Metastatic Breast Carcinoma in the Brain (tissue), 10 donors: ENCODE results near the gene PCDH12.

DNA sequence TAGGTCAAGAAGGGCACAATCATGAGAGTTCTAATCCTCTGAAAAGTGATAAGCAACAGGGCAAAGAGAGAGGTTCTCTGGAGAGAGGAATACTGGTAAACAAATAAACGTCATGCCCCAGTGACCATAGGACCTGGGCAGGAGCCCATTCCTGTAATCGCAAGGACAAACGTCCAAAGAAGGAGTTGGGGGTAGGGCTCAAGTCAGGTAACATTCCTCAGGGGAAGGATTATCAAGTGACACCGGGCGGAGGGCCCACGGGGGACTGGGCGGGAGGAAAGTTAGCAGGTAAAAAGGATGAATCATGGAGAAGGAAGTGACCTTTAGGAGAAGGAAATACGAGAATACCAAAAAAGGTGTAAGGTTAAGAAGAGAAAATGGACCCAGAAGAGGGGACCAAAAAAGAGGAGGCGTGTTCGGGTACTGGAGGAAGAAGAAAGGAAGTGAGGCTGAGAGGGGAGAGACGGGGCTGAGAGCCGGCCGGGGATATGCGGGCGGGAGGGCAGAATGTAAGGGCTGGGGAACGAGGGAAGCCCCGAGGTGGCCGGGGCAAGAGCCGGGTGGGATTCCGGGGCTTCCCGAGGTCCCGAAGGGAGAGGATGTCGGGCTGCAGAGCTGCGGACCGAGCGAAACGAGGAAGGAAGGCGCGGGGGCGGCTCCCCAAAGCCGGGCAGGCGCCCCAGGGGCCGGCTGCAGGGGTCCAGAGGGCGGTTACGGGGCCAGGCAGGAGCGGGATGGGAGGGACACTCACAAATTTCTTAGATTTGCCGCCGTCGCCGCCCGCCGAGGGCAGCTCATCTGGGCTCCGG lies 549 bp downstream of the DIAPH1 start:
- PRO-cap, 10 experiments: peak in 4 of 10 experiments; most common plus-strand start position 183 of the sequence (in 3); most common minus-strand start position 175 of the sequence (in 2)

DNA sequence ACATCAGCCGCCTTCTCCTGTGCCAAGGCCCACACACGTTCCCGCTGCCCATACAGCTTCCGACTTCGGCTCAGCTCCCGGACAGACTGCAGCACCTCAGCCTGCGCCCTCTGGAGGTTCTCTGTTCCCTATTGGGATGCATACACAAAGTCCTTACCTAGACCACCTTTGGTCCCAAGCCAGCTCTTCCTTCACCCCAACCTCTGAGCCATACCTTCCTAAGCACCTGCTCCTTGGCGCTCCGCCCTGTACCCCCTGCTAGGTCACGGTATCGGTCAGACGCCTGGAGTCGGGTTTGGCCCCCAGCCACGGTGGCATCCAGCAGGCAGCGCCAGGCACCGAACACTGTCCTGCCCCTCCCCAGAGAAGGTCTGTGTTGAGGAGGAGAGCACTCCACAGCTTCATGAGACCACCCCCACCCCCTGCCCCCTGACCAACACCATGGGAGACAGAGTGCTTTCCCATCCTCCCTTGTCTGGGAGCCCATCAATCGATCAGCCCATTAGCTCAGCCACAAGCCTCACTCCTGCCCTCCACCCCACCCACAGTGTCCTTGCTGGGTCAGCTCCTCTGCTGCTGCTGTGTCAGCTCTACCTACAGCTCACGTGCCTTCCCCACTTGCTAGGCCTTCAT lies 1.9 kb downstream of the FCHSD1 start:
- PRO-cap, 10 experiments: no peak in any of the 10 experiments

- PRO-cap, 10 experiments: peak in 2 of 10 experiments; most common plus-strand start chr5:141841741 (in 1); most common minus-strand start chr5:141841631 (in 1)
Observed at GRCh38 chr5:141841103-141842294, 36.7 kb downstream of the PCDH1 start.

- PRO-cap, 10 experiments: no peak in any of the 10 experiments
Observed at GRCh38 chr5:141868399-141869510, 9.5 kb downstream of the PCDH1 start.

- PRO-cap, 10 experiments: peak in 2 of 10 experiments; most common plus-strand start chr5:141869751 (in 1); most common minus-strand start chr5:141869577 (in 1)
Observed at GRCh38 chr5:141869511-141870145, 8.6 kb downstream of the PCDH1 start.

DNA sequence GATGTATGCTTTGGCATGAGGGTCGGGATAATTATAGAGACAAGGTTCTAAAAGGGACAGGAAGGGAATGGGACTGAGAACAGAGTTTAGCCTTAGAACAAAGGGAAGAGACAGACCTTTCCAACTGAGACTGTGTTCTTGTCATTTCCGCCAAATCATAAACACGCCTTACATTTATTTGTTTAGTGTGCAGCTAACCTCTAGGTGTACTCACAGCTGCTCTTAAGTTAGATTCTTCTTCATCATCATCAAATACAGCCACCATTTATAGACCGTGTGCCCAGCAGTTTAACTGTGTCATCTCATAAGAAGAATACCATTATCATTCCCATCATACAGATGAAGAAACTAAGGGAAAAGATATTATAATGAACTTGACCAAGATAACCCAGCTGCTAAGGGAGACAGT lies 5.9 kb upstream of the DELE1 start:
- PRO-cap, 10 experiments: no peak in any of the 10 experiments

GRCh38 chr5:141945135-141945775 lies 12.7 kb downstream of the PCDH12 start:
- PRO-cap, 10 experiments: no peak in any of the 10 experiments

DNA sequence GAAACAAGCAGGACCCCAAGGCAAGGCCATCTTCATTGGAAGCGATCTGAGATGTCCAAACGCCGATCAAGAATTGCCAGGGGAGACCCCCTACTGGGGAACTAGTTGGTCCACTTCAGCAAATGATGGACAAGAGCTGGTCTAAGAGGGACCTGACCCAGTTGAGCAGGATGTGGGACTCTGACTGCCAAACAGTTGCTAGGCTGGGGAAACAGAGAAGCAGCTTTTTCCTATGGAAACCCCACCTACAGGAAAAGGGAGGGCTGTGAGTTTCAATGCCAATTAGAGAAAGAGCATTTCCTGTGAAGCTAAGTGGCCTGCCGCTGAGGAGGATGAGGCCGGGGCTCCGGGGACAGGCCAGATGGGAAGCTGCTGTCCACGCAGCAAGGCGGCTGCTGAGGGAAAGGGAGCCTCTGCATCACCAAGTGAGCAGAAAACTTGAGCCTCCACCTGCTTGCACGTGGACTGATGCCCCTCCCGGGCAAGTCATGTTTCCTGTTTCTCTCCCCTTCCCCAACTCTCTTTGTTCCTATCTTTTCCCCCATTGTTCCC lies at the start of gene PCDH12:
TSS of gene PCDH12 (minus strand) at position 202 of the 552 bp plus-strand sequence.
- PRO-cap, 10 experiments: peak in 3 of 10 experiments; most common plus-strand start position 360 of the sequence (in 2); most common minus-strand start position 182 of the sequence (in 2)

DNA sequence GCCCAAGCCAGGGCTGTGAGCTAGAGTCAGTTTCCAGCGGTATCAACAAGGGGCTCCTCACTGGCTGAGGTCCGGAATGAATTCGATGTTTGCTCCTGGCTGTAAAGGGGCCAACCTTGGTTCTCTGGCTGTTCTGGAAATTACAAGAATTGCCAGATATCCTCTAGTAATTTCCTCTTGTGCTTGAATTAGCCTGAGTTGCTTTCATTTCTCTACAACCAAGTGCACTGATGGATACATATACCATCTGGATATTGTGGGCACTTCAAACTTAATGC lies 129.2 kb upstream of the SPRY4 start:
- PRO-cap, 10 experiments: no peak in any of the 10 experiments

GRCh38 chr5:142794081-142794816 lies 24.1 kb downstream of the ARHGAP26 start:
- PRO-cap, 10 experiments: no peak in any of the 10 experiments

DNA sequence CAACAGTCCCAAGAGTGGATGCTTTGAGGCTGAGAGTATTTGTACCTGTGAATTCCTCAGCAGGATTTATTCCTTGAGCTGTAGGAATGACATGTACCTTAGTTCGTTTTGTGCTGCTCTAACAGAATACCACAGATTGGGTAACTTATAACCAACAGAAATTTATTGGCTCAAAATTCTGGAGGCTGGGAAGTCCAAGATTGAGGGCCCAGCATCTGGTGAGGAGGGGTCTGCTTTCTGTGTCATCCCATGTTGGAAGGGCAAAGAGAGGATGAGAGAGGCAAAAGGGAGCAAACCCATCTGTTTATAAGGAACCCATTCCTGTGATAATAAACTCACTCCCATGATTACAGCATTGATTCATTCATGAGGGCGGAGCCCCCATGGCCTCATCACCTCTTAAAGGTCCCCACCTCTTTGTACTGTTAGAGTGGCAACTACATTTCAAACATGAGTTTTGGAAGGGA lies 29.3 kb downstream of the ARHGAP26 start:
- PRO-cap, 10 experiments: no peak in any of the 10 experiments

- PRO-cap, 10 experiments: no peak in any of the 10 experiments
Observed at GRCh38 chr5:142808467-142808947, 38.3 kb downstream of the ARHGAP26 start.

- PRO-cap, 10 experiments: no peak in any of the 10 experiments
Observed at GRCh38 chr5:142822853-142823699, 52.9 kb downstream of the ARHGAP26 start.

DNA sequence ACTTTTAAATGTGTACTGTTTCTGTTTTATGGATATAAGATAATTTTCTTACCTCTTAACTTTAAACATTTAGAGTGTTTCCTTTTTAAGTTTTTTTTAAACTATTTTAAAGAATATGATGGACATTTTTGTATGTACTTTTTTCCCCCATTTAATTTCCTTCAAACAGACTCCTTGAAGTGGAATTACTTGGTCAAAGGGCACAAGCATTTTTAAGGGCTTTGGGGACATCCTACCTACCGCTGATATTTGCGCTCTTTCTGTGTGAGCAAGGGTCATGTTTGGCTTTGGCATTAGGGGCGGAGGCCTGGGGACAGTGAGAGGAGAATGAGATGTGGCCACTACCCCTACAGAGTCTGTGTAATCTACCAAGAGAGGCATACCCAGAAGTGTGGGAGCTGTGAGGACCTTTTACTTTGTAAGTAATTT lies 63.2 kb downstream of the ARHGAP26 start:
- PRO-cap, 10 experiments: peak in 1 of 10 experiments; most common plus-strand start position 352 of the sequence (in 1)

DNA sequence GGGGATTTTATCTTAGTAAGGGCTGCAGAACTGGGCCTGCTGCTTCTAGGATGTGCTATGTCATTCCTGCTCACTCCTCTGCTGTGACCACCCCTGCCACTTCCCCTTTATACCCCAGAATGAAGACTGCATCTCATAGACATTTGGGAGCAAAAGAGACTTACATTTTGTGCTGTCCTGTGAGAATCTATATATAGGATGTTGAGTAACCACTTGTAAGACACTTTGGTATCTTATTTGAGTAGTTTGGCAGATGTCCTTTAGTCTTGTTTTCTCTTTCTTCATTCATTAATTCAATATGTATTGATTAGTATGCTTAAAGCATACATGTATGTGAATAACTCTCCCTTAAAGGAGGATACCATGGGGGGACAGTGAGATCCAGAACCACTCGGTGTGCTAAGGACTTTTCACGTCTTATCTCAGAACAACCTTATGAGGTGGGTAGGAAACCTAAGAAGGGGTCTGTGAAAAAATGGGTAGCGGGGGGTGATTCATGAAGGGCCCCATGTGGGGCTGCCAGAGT lies 76.4 kb downstream of the ARHGAP26 start:
- PRO-cap, 10 experiments: peak in 2 of 10 experiments; most common minus-strand start position 80 of the sequence (in 2)

- PRO-cap, 10 experiments: peak in 2 of 10 experiments; most common plus-strand start chr5:142857694 (in 2); most common minus-strand start chr5:142857592 (in 2)
Observed at GRCh38 chr5:142857263-142857772, 87.1 kb downstream of the ARHGAP26 start.

DNA sequence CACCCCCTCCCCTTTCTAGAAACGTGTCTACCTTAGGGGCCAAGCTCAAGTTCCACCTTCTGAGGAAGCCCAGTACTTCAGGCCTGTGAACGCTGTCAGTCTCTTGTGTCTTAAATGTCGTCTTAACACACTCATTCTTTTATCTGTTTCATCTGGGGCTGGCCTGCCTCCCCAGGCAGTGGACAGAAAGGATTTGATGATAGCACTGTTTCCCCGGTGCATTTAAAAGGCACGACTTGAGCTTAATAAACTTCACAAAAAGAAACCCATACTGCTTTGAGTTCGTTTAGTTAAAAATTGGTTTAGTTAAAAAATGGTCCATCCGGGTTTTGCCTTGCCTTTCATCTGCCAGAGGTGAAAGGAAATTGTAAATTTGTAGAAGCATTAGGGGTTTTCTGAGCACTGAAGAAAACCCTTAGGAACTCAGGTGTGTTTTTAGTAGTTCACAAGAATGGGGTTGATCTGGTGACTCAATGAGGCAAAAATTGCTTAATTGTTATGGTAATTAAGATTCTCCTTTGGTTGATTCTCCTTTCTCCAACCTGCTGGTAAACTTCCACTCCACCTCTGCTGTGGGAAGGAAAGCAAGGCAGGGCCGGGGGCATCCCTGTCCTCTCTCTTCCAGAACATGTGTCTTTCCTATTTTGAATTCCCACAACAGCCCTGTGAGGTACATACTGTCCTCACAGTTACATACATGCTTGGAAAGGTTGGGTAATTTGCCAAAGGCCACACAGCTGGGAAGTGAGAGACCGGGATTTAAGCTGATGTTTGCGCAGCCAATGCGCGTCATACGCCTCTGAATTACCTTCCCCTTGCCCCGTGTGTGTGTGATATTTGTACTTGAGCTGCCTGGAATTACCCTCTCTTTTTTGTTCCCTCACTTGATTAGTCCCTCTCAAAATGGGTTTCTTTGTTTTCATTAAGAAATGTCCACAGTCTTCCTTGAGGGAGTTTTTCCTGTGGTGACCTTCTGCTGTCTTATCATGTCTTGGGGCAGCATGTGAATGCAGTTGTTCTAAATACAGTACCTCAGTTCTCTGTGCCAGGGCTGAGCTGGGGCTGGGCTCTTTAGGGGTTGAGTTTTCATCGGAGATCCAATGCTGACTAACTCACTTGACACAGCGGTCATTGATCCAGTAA lies 94.3 kb downstream of the ARHGAP26 start:
- PRO-cap, 10 experiments: peak in 1 of 10 experiments; most common plus-strand start position 72 of the sequence (in 1); most common minus-strand start position 112 of the sequence (in 1)

DNA sequence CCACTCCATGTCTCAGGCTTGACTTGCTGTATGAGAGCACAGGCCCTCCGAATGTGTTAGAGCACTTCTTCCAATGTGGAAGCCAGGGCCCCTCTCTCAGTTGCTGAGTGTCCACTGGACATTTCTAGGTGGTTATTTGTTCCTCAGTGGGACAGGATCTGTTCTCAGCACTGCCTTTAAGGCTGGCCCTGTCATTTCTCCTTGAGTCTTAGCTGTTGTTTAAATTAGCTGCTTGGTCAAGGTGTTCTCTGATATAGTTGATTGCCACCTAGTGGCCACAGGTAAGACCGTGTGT lies 96.7 kb downstream of the ARHGAP26 start:
- PRO-cap, 10 experiments: peak in 1 of 10 experiments; most common minus-strand start position 221 of the sequence (in 1)

DNA sequence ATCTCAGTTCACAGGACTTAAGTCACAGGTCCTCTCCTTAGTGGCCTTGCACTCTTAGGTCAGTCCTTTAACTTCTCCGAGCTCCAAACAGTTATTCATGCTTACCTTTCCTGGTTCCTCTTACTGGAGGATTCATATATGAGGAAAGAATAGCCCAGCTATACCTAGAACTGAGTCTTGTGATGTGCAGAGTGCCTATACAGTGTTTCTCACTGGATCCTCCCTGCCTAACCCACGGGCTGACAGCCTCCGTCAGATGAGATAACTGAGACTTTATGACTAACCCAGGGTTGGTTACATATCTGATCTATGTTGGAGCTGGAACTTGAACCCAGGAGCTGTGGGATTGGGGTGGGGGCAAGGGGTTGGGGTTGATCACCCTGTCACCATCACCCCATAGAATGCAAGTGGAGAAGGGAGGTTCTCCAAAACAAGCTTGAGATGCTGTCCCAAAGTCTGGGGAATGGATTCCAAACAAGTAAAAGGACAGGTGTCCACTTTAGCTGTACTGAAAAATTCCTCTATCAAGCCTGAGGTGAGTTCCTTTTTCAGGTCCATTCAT lies 100.4 kb downstream of the ARHGAP26 start:
- PRO-cap, 10 experiments: no peak in any of the 10 experiments

DNA sequence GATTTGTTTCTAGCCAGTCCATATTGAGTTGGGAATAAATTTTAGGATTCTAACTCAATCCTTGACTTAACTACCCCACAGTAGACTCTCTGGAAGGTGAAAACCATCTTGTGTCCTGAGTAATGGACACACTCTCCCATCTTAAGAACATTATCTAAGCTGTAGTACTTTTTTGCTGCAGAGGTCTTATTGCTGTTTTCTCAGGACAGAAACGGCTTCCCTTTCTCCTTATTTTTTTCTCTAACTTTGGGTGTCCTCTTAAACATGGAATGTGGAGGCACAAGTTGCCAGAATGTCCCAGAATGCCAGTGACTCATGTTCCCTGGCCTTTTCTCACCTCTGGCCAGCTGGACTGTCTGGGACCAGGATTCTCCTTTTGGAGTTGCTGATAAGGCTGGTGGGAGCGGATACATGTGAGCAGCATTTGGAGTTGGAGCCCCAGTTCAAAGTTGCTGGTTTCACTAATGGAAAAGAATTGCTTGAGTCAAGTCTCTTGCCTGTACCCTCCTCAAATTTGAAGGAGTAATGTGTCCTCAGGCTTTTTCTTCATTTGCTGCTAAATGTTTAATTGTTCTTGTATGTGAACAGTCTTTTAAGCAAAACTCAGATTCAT lies 112.8 kb downstream of the ARHGAP26 start:
- PRO-cap, 10 experiments: no peak in any of the 10 experiments